ENCODE results near the genes UBE4B and CENPS.

DNA sequence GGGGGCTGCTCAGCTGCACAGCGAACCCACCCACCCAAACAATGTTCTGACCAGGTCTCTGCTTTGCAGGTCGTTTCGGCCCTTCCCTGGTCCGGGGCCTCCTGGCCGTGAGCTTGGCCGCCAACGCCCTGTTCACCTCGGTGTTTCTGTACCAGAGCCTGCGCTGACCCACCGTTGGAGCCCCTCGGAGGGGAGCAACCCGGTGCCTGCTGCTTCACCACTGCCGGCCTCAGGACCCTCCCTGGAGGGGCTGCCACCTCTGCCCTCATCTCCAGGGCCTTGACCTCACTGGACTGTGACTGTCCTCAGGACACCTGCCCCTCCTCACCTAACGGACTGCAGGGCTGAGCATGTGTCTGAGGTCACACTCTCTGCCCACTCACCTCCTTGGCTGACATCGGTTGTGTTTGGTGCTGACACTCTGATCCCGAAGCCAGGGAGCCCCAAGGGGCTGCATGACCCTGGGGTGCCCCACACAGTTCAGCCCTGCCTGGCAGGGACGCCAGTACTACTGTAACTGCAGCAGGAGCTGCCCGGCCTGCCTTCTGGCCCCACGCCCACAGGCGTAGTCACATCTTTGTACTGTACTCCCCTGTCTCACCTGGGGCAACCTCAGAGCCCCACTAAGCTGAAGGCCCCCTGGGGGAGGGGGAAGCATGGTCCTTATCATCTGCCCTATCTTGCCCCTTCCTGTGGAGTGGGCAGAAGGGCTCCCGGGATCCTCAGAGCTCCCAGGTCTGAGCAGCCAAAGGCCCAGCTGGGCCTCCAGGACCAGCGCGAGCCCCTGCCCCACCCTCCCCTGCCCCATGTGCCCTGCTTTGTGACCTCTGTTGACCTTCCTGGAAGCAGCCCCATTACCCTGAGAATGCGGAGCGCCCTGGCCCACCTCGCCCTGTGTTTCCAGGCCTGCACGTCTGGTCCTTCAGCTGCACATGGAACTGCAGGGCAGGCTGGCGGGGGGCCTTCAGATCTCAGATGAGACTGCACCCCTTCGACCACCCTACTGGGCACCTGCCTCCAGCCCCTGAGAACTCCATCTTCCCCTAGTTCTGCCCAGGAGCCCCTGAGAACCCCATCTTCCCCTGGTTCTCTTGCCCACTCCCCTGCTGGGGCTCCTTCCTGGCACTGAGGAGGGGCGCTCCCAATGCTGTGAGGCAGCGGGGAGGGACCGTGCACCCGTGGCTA, 24.6 kb downstream of the TMEM201 start:
- PRO-cap, 7 experiments: no peak in any of the 7 experiments

DNA sequence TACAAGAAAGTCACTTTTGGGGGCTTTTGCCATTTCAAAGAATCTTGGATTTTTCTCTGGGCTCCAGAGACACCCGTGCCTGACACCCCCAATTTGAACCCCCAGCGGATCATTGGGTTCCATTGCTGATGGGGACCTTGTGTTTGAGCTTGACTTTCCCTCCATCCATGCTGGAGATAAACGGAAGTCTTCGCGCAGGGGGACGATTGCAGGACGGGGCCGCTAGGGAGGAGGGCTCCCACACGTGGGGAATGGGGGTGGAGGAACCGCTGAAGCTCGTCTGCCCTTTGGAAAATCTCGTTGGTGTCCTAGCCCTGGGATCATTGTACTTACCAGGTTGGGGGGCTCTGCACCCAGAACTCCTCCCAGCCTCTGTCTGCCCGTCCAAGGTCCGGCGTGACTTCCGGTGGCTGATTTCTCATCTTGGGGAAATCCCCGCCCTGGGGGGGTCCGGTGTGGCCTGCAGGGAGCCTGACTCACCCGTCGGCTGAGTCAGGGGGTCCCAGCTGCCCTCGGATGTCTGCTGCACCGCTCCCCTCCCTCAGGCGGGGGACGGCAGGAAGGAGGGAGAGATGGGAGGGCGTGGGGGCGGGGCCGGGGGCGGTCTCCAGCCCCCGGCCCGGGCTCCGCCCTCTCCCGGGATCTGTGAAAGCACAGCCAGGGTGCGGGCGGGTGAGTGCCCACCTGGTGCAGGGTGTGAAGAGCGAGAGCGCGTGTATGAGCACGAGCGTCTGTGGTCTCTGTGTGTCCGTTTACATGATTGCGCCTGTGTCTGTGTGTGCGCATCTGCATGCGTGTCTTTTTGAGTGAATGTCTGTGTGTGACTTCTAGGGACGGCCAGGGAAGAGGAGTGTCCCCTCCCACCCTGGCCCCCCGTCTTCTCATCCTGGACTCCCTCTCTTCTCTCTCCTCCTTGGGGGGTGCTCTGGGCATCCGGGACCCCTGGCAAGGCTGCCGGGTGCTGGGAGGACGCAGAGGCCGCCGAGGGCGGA, 35.8 kb downstream of the PIK3CD start:
- PRO-cap, 7 experiments: peak in 2 of 7 experiments; most common plus-strand start position 683 of the sequence (in 1); most common minus-strand start position 374 of the sequence (in 1)

- PRO-cap, 7 experiments: no peak in any of the 7 experiments
Measured at GRCh38 chr1:9871955-9872622, 38.0 kb downstream of the CTNNBIP1 start.

DNA sequence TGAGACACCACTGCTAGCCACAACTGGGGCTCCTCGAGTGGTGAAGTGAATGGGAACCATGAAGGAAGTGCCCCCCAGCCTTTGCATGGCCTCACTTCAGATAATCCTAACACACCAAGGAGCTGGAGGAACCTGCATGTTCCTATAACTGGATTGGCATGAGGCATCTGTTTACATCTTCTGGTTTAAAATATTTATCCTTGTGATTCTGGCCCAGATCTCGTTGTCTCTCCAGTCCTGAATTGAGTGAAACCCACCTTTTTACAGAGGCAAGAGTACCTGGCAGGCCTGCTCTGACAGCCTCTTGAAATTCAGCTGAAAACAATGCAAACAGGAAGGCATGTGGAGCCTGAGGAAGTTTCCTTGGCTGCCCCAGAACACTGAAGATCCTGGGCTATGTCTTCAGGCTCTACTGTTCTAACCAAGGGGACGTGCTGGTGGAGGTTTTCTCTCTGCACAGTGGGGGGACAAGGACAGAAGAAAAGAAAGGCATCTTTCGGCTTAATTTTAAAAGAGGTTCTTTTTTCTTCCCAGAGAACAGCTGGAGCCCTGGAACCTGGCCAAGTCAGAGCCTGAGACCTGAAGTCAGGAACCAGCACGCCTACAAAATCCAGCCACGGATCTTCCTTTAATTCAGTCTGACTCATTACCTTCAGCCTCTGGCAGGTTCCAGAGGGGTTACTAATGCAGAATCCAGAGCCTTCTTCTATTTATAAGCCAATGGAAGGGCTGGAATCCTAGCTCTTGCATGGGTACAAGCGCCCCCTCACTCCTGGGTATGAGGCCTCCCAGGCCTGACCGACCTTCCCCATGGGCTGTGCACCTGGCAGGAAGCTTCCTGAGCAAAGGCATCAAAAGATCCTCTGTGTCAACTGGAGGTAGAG, 19.9 kb downstream of the CTNNBIP1 start:
- PRO-cap, 7 experiments: no peak in any of the 7 experiments

DNA sequence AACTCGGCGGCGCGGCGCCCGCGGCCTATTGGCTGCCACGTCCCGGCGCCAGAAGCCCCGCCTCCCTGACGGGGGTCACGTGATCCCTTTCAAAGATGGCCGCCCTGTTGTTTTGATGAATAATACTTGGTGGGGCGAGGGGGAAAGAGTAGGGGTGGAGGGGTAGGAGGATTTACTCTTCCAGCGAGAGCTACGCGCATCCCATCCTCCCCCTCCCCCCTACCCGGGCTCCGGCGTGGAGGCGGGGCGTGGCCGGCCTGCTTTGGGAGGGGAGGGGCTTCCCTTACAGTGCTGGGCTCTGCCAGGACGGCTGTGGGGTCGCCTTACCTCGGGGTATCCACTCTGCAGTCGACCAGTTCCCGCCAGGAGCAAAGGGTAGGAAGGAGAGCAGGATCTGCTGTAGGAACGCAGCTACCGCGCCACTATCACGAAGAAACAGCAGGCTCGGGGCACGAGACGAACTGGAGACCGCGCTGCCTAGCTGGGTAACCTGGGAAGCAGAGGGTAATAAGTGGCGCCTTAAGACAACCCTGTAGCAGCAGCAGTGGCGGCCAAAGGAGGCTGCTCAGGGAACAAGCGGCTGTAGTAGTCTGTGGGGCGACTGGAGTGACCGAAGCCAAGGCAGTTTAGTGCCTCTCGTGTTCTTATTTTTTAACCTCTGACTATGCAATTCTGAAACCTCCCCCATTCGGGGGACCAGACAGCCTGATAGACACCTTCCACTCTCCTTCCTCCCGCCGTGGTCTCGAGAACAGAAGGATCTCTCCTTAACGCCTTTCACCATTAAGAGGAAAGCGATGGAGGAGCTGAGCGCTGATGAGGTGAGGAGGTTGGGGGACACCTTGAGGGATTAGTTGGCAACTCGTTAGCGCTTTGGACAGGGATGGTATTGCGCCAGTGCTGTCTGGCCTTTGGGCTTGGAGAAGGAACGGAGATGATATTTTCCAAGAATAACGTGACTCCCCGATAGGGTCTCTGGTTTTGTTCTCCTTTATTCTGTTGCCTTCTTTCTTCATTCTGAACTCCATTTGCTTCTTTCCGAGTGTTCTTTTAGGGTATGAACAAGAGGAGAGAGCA, at the start of gene UBE4B:
Gene UBE4B (plus strand): TSS at position 85 of the 1,077 bp plus-strand sequence.
- PRO-cap, 7 experiments: peak in 6 of 7 experiments; most common plus-strand start position 92 of the sequence (in 6); most common minus-strand start position 546 of the sequence (in 1)

DNA sequence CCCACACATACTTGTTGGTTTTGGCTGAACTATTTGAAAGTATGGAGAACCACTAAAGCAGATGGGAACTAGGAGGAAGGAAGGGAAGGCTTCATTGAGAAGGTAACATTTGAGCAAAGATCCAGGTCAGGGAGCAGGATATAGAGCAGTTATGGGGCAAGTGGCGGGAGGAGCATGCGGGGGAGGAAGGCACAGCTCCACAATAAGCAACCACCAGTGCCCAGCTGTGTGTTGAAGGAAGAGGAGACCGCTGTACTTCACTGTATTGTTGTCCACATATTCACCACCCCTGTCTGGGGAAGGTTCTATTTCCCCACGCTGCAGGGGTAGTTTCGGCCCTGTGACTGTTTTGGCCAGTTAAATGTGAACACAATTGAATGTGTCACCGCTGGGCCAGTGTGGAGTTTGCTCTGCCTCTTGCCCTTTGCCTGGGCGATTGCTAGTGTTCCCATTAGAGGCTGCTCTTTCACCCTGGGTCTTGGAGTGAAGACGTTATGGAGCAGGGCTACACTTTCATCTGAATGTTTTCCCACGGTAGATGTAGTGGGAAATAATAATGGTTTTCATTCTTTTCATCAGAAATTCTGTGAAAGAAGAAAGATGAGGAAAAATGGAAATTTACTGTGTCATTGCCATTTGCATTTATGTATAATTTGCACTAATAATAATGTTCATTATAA, 32.6 kb downstream of the UBE4B start:
- PRO-cap, 7 experiments: no peak in any of the 7 experiments

- PRO-cap, 7 experiments: no peak in any of the 7 experiments
Measured at GRCh38 chr1:10170822-10171451, 39.4 kb upstream of the KIF1B start.

GRCh38 chr1:10180421-10180869, 29.9 kb upstream of the KIF1B start:
- PRO-cap, 7 experiments: no peak in any of the 7 experiments

- PRO-cap, 7 experiments: no peak in any of the 7 experiments
Measured at GRCh38 chr1:10296271-10296810, 86.0 kb downstream of the KIF1B start.

- PRO-cap, 7 experiments: no peak in any of the 7 experiments
Measured at GRCh38 chr1:10296811-10297410, 86.5 kb downstream of the KIF1B start.

- PRO-cap, 7 experiments: no peak in any of the 7 experiments
Measured at GRCh38 chr1:10303205-10304166, 93.1 kb downstream of the KIF1B start.

- PRO-cap, 7 experiments: peak in 5 of 7 experiments; most common minus-strand start chr1:10325706 (in 5)
Measured at GRCh38 chr1:10325464-10325873, 73.4 kb upstream of the PGD start.

DNA sequence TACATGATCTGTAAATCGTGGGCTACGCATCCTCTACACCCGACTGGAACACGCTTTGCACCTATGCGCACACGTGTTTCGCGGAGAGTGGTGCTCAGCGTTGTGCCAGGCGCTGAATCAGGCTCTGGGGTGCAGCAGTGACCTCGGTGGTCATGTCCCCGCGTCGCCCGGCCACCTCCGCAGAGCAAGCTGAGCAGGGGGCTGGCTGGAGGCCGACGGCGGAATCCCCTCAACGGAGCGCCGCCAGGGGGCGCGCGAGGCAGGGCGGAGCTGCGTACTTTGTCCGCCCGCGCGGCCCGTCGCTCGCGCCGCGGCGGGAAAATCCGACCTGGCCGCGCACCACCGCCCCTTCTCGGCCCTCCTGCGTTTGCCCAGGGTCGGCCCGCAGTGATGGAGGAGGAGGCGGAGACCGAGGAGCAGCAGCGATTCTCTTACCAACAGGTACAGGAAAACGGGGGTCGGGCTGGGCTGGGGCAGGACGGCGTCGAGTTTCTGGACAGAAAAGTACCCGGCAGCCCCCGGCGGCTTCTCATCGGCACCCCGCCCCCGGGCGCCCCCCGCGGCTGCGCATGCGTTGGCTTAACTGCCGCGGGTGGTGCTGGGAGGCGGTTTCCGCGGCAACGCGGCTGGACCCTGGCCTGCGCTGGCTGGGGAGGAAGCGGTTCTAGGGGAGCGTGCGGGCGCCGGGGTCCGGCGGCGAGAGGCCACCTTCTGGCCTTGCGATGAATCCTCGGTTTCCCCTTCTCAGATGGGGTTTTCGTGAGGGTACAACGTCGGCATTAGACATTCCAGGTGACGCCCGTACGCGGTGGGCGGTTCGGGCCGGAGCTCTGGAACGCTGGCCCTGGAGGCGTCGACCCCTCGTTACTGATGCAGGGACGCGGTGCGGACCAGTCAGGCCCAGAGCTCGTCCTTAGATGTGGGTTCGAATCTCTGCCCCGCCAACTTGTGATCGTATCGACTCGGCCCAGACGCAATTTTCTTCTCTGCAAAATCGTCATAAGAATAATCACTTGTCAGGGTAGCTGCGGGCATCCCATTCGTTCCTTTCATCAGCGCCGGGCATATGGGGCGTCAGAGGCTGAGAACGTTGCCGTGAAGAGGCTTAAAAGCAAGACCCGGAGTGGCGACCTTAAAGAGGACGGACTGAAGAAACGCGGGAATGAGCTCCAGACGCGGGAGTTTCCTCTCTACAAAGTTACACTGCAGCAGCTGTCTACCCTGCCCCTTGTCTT, at the start of gene CENPS:
Gene CENPS (plus strand): TSS at position 306 of the 1,235 bp plus-strand sequence.
- PRO-cap, 7 experiments: peak in 7 of 7 experiments; most common plus-strand start position 387 of the sequence (in 3); most common minus-strand start position 988 of the sequence (in 4)

DNA sequence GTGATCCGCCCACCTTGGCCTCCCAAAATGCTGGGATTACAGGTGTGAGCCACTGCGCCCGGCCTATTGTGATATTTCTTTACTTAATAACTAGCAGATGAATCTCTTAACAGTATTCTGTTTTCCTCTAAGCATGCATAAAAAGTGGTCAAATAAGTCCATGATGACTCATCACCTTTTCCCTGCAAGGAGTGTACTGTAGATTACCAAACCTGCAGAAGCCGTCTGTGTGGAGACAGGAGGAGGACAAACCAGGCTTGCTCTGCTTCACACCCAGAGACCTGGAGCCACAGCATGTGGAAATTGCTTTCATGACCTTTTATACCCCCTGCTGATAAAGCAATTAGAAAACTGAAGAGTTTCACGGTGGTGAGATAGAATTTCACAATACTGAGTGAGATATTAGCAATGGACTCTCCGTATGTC, 9.3 kb downstream of the CORT start:
- PRO-cap, 7 experiments: no peak in any of the 7 experiments

GRCh38 chr1:10622483-10623280, 147.9 kb downstream of the PEX14 start:
- PRO-cap, 7 experiments: no peak in any of the 7 experiments

DNA sequence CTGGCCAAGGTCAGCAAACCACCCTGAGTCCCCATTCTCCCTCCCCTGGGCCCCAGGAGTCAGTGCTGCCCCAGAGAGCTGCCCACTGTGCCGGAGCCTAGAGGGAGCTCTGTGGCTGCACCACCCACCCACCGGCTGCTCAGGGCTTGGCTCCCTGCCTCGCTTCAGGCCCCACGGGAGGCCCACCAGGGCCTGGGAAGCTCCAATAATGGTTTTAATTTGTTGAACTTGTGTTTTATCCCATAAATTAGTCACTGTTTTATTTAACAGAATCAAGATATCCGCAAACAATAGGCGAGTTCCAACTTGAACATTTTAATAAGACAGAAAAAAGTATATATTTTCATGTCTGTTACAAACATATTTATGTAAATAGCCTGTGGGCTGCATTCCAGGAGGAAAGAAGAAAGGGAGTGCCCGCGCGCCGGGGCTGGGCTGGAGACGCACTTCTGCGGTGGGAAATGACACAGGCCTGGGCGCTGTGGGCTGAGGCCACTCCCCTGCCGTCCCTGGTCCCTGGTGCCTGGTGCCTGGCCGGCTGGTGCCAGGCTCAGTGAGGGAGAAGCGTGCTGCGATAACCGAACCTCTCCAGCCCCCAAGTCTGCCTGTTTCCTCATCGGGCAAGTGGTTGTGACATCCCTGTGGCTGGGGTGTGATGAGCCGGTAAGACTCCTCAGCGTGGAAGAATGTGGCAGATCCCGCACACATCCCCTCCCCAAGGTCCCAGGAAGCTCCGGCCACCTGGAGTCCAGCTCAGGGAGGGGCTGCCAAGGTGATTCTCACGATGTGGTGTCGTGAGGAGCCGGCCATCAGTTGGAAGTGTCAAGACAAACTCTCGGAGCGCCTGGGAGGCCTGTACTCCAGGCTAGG, 160.6 kb downstream of the PEX14 start:
- PRO-cap, 7 experiments: no peak in any of the 7 experiments

GRCh38 chr1:10661517-10662264, 134.8 kb downstream of the CASZ1 start:
- PRO-cap, 7 experiments: no peak in any of the 7 experiments

DNA sequence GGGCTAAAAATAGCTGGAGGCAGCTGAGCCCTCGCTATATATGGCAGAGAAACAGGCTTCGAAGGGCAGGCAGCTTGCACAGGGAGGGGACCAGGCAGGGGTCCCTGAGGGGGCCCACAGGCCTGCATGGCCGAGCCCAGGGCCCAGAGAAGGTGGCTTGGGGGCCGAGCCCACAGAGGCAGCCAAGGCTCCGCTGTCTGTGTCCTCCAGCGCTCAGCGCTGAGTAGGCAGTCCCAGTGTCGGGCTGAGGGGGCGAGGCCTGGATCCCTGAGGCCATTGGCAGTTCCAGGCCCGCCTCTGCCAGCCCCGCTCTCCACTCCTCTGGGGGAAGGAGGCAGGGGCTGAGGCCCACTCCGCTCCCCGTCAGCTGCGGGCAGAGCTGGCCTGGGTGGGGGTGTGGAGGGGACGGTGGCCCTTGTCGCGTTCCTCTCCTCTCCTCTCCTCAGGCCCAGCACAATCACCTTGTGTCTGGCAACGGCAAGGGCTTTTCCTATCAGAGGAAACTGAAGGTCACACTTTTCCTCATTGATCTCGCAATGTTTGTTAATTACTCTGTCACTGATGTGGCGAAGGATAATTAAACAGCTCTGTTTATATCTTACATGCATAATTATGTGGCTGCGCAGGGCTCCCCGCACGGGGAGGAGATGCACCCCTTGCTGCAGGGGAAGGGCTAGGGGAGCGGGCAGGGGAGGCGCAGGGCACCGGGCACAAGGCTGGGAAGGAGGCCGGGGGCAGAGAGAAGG, 132.7 kb downstream of the CASZ1 start:
- PRO-cap, 7 experiments: no peak in any of the 7 experiments

DNA sequence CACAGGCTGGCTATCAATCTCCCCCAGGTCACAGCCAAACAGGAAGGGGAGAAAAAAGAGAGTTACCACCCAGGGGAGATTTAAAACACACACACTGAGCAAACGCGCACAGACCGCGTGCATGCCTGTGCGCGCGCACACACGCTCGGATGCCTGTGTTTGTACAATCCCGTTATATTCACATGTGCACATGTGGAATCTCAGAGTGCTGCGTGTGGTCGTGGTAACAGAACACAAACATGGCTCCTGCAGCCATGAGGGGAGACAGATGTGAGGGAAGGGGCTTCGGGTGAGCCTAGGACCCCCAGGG, 125.3 kb downstream of the CASZ1 start:
- PRO-cap, 7 experiments: no peak in any of the 7 experiments

- PRO-cap, 7 experiments: no peak in any of the 7 experiments
Measured at GRCh38 chr1:10716779-10717237, 79.6 kb downstream of the CASZ1 start.